ENCODE measurements around the genes RPS6KA3, MBTPS2 and PTCHD1.

DNA sequence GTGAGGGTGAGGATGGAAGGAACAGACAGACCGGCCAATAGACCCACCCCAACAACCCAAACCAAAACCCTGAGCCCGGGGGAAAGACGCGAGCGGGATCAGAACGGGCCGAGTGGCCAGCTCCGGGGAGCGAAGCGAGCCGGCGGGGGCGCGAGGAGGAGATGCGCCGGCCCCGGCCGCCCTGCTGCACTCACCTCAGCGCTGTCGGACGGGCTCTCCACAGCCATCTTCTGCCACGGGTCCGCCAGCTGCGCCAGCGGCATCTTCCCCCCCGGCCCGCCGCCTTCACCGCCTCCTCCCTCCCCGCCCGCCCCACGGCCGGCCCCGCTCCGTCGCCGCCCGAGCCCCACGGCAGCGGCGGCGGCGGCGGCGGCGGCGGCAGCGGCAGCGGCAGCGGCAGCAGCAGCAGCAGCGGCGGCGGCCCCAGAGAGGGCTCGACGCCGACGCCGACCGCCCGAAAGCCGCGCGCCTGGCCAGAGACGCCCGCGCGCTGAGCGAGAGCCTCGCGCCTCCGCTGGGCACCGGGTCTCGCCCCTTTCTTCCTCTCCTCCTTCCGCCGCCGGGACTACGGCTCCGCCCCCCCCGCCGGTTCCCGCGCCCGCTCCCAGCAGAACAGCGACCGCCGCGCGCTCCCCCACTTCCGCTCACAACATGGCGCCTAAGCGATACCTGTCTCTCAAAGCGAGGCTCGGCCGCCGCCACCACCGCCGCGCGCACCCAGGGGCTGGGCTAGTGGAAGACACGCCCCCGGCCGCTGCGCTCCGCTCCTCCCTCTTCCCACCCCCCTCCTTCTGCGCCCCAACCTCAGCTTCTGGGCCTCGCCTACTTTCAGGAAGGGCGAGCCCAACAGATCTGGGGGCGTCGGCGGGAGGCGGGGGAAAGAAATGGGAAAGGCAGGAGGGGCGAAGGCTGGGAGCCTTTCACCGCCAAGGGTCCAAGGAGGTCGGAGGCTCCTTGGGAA is at the start of gene RPS6KA3:
Gene RPS6KA3, minus strand, starts transcription at position 540 of the 961 bp plus-strand sequence.
- PRO-cap: bidirectional peak, plus-strand start at position 222 of the sequence, minus-strand start at position 232 of the sequence; bidirectional peak, plus-strand start at position 420 of the sequence, minus-strand start at position 287 of the sequence; bidirectional peak, plus-strand start at position 849 of the sequence, minus-strand start at position 648 of the sequence
- RAMPAGE, long total RNA, 4 experiments: start-site peak on the minus strand in 3 of 4 experiments, centred at positions 264 to 667 of the sequence, 15 to 70 reads per replicate

DNA sequence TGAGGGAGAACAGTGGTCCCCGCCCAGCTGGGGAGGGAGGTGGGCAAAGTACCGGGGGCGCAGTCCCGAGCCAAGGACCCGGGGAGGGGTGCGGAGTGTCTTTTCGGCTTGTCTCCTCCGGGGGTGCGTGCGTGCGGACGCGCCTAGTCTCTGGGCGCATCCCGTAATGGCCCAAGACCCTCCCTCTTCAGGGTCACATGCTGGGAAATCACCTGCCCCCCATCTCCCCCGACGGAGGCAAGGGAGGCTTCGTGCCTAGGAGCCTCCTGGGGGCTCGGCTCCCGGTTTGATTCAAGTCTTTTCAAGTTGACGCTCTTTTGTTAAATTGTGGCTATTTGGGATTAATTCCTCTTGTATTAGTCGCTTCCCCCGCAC is 609 bp upstream of the RPS6KA3 start:
- PRO-cap: bidirectional peak, plus-strand start at position 111 of the sequence, minus-strand start at position 119 of the sequence
- RAMPAGE, long total RNA, 4 experiments: no peak in any of the 4 experiments

DNA sequence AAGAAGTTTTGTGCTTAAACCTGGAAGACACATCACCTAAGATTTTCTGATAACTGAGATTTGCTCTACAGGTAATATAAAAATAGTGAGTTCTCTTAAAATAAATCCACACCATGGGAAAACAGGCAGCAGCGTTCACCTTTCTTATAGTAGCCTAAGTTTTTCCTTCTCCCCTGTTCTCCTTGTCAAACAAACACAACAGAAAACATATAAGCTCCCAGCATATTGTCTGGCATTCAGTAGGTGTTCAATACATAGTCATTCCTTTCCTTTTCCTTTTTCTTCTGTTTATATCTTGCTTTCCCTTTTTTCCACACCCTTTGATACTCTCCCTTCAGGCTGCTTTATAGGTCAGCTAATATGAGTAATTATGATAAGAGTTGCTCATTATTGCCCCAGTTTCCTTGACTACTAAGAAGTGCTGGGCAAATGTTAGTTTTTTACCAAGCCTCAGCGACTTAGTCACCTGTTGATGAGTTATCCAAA is 111.3 kb upstream of the RPS6KA3 start:
- PRO-cap: no peak
- RAMPAGE, long total RNA, 4 experiments: no peak in any of the 4 experiments

DNA sequence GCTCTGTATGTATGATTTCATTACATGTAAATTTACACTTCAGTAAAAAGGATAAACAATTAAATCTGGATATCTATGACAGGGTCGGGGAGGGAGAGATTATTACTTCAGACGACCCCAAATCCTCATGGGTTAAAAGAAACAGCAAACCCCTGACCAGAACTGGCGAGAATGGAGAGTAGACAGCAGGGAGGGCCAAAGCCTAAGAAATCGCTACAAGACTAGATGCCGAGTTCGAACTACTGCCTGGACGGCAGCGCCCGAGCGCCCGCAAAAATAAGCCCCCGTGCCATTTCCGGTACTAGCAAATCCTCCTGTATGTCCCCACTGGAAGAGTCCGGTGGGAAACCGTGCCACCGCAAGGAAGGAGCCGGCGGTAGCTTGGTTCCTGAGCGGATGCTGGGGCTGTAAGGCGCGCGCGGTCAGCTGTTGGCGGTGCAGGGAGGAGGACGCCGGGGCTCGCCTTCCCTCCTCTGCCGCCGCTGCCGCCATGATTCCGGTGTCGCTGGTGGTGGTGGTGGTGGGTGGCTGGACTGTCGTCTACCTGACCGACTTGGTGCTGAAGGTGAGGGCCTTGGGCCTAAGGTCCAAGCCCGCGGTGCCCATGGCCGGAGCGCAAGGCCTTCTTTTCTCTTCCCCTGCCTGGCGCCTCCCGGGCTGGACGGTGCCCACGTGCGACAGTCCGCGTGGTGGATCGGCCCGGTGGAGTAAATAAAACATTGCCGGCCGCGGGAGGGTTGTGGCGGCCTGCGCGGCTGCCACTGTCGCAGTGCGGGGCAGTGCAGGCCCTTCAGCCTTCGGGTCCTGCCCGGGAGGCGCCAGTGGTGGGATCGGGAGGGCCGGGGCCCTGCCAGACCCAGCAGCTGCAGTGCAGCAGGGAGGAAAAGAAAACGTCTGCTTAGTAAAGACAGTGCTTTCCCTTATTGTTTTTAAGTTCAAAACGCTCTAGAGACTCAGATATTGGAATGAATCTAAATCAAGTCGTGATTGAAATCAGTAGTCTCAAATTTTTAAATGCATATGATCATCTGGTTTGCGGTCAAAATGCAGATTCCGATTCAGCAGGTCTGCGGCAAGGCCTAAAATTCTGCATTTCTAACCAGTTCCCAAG is at the start of gene MBTPS2:
Gene MBTPS2, plus strand, starts transcription at position 373 of the 1,111 bp plus-strand sequence.
- PRO-cap: bidirectional peak, plus-strand start at position 429 of the sequence, minus-strand start at position 278 of the sequence
- RAMPAGE, long total RNA, 4 experiments: start-site peak on the plus strand in 3 of 4 experiments, centred at positions 171 to 389 of the sequence, 23 to 45 reads per replicate

- PRO-cap: no peak
- RAMPAGE, long total RNA, 4 experiments: no peak in any of the 4 experiments
Measured at GRCh38 chrX:21932368-21932674, 8.2 kb upstream of the SMS start.

DNA sequence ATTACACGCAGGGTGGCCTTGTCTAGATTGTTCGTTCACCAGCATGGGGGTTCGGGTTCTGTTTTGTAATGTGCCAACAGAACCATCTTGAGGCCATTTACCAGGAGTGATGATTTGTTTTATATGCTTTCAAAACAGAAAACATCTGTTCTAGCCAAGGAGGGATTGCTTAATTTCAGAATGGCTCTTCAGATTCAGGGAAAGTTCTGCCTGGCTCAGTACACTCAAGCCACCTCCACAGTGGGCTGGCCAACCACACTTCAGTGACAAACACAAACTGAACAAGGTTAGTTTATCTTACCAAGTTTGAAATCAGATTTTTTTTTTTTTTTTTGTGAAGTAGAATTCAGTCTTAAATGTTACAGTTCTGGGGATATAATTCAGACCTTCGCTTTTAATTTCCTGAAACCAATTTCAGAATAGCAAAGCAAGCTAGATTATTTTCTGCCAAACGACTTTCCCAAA is 23.3 kb downstream of the SMS start:
- PRO-cap: no peak
- RAMPAGE, long total RNA, 4 experiments: no peak in any of the 4 experiments

GRCh38 chrX:23228916-23229471 is 105.7 kb upstream of the PTCHD1 start:
- PRO-cap: no peak
- RAMPAGE, long total RNA, 4 experiments: no peak in any of the 4 experiments

DNA sequence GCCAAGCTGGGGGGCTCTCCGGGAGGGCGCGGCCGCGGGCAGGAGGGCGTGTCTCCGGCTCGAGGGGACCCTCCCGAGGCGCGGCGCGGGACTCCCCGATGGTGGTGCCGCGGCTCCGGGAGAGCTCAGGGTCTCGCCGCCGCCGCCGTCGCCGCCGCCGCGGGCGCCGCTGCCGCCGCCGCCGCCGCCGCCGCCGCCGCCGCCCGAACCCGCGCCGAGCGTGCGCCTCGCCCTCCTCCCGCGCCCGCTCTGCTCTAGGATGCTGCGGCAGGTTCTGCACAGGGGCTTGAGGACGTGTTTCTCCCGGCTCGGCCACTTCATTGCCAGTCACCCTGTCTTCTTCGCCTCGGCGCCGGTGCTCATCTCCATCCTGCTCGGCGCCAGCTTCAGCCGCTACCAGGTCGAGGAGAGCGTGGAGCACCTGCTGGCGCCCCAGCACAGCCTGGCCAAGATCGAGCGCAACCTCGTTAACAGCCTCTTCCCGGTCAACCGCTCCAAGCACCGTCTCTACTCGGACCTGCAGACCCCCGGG is at the start of gene PTCHD1:
Gene PTCHD1, plus strand, starts transcription at position 233 of the 532 bp plus-strand sequence.
- PRO-cap: no peak
- RAMPAGE, long total RNA, 4 experiments: start-site peak on the plus strand in 2 of 4 experiments, centred at positions 372 to 477 of the sequence, 6 reads per replicate

- PRO-cap: no peak
- RAMPAGE, long total RNA, 4 experiments: no peak in any of the 4 experiments
Measured at GRCh38 chrX:23839224-23839382, 56.1 kb downstream of the SAT1 start.

GRCh38 chrX:24014444-24015242 is 12.3 kb downstream of the KLHL15 start:
- PRO-cap: no peak
- RAMPAGE, long total RNA, 4 experiments: no peak in any of the 4 experiments

GRCh38 chrX:24067742-24068271 is 13.1 kb downstream of the EIF2S3 start:
- PRO-cap: no peak
- RAMPAGE, long total RNA, 4 experiments: no peak in any of the 4 experiments

GRCh38 chrX:24146459-24146998 is 3.0 kb upstream of the ZFX start:
- PRO-cap: no peak
- RAMPAGE, long total RNA, 4 experiments: no peak in any of the 4 experiments

- PRO-cap: no peak
- RAMPAGE, long total RNA, 4 experiments: no peak in any of the 4 experiments
Measured at GRCh38 chrX:24150828-24152062, 1.7 kb downstream of the ZFX start.

DNA sequence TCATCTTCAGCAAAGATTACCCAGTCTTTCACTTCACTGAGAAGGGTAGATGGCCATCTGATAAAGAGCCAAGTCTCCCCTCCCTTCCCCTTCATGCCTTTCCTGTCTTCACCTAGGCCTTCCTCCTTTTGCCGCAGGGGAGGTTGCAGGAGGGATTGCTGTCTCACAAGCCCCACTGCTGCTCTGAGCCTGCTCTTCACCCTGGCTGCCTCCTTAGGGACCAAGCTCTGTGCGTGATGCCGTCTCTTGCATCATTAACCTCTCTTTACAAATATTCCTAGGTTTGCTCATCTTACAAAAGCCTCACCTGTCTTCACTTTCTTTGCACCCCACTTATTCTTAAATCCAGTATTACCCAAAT is 3.7 kb downstream of the ZFX start:
- PRO-cap: no peak
- RAMPAGE, long total RNA, 4 experiments: no peak in any of the 4 experiments

GRCh38 chrX:24166222-24167113 is 16.9 kb downstream of the ZFX start:
- PRO-cap: no peak
- RAMPAGE, long total RNA, 4 experiments: no peak in any of the 4 experiments

DNA sequence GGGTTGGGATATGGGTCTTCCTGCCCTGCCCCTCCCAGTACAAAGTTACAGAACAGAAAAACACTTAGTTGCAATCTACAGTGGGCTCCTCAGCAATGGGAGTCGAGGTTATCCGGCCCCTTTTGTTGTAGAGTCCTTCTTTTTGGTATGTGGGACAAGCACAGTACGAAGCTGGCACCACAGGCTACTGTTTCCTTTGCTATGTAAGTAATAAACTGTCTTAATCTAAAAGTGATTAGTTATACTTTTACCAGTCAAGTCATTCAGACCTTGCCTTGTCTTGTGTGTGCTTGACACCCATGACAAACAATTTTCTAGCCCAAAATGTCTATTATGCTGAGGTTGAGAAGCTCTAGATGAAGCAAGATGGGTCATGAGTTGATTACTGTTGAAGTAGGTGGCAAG is 15.5 kb upstream of the PCYT1B start:
- PRO-cap: no peak
- RAMPAGE, long total RNA, 4 experiments: no peak in any of the 4 experiments

DNA sequence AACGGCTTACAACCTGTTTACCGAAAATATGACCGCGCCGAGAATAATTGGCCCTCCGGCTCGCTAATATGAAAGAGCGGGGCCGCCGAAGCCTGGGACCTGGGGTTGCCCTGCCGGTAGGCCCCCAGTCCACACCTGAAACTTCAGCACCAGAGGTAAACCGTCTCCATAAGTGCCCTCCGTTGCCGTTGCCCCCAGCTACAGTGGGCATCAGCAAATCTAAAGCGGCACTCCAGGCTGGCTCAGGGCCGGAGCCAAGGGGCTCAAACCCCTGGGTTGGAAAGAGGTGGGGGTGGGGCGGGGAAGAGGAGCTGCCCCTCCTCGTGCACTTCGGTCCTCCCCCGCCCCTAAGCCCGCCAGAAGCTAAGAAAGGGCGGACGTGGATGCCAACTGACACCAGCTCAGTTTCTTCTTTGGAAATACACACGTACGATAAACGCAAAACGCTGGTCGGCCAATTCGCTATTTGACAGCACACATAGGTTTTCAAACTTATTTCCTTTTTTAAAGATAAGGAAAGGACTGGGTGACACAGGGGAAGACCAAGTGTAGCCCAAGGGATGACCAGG is 4.6 kb downstream of the ARX start:
- PRO-cap: no peak
- RAMPAGE, long total RNA, 4 experiments: no peak in any of the 4 experiments

GRCh38 chrX:27996176-27996485 is 14.9 kb upstream of the DCAF8L1 start:
- PRO-cap: no peak
- RAMPAGE, long total RNA, 4 experiments: no peak in any of the 4 experiments

DNA sequence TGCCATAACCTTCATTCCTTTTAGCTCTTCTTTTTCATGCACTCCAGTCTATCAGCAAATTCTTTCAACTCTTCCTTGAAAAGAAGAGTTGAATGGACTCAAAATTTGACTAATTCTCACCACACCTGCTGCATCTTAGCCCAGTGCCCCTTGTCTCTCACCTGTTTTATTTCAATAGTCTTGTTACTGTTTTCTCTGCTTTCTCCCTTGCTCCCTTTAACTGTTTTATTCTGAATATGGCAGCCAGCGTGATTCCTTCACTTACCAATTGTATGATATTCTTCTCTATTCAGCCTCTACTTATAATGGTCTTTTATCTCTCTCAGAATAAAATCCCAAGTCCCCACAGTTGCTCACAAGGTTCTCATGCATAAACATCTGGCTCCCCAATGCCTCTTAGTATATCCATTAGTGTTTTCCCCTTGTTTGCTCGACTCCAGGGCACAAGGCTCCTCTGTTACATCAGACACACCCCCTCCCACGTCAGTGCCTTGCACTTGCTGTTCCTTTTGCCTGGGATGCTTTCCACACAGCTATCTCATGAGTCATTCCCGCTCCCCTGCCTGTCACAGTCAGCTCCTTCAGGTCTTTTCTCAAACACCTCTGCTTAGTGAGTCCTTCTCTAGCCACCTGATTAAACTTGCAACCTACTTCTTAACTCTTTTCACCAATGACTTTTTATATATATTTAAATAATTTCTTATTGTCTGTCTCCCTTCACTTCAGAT is 260.1 kb downstream of the IL1RAPL1 start:
- PRO-cap: no peak
- RAMPAGE, long total RNA, 4 experiments: no peak in any of the 4 experiments

GRCh38 chrX:30567975-30568510 is 9.5 kb downstream of the TASL start:
- PRO-cap: no peak
- RAMPAGE, long total RNA, 4 experiments: no peak in any of the 4 experiments